ENCODE measurements around a stretch of chr7.

GRCh38 chr7:12687175-12687529, 281 bp upstream of the ARL4A start:
- RRBS, result 2% methylated on average over 16 of the region's 35 CpGs

- RRBS, result no CpG with 5 or more reads among the region's 8 CpGs
Measured at GRCh38 chr7:12771468-12772044, 84.1 kb downstream of the ARL4A start.

DNA sequence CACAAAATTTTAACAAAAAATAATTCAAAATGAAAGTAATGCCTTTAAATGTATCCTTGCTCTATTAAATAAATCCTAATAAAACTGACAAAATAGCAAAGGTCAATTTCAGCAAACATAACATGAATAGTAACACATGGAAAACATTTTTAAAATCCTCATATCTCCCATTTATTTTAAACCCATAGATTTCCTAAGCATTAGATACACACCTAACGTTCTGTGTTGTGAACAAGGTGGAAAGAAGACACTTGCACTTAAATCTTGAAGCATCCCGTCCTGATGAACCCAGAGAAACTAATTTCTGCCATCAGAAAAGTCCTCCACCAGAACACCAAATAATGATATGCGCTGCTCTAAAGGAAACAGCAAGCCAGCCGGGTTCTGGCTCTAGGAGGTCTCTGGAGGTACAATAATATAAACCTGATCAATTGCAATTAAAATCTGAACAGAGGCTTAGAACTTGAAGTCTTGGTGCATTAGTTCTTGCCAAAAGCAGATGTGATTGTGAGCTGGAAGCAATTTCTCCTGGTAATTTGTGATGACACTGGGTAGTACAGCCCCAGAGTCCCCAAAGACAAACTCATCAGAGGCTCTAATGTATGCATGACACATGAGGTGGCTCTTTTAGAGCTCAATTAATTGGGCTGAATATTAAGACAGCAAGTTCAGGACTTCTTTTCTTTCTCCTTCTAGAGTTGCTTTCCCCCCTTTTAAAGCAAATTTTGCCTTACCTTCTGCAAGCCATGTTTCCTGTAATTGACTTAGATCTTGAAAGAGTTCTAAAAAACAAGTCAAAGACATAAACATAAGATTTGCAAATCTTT, 3.3 kb downstream of the ETV1 start:
- RRBS, result no CpG with 5 or more reads among the region's 4 CpGs

DNA sequence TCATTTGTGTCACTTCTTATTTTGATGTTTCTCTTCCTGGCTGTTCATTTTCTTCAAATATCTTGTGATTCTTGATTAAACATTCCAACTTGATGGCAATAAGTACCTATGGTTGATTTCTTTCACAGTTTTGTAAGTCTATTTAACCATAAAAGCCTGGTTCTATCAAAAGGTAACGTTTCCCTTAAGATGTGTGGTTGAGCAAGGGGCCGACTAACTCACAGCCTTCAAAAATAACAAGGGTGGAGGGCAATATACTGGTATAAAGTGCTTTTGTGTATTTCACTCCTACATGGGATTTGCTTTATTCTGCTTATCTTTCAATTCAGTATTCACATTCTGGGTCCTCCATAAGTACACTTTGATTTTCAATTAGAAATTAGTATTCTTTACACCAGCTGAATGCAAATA, 121.6 kb downstream of the DGKB start:
- RRBS, result no CpG with 5 or more reads among the region's 2 CpGs

GRCh38 chr7:16067664-16068196, 353.6 kb downstream of the CRPPA start:
- RRBS, result no CpG with 5 or more reads among the region's 8 CpGs

- RRBS, result no CpG with 5 or more reads among the region's 7 CpGs
Measured at GRCh38 chr7:16261480-16262232, 159.7 kb downstream of the CRPPA start.

DNA sequence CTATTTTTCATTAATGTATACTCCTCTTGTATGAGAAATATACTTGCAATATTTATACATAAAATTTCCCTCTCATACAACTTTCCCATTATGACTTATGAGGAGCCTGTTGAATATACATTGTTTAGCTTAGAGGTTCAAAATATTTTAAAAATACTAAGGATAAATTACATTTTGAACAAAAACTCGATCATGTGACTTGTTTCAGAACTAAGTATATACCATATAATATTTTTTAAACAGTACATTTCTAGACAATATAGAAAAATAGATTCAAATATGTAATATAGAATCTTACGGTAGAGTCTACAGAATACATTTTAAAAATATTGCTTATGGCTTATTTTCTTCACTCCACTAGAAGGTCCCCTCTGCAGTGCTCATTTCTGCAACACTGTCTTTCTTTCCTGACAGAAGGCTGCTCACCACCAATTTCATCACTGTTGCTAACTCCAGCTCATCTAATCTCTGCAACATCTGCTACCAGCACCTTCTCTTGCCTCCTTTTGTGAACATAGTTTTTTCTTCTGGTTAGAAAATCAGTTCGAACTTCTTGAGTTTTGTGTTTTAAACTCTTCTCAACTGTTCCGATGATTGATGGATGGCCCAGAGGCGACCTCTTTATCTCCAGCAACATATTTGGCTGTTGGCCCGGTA, 152.8 kb downstream of the CRPPA start:
- RRBS, result no CpG with 5 or more reads among the region's 6 CpGs

- RRBS, result no CpG with 5 or more reads among the region's 3 CpGs
Measured at GRCh38 chr7:16929920-16930193, 48.1 kb upstream of the AGR3 start.

- RRBS, result no CpG with 5 or more reads among the region's 4 CpGs
Measured at GRCh38 chr7:17033255-17033594, 151.4 kb upstream of the AGR3 start.

DNA sequence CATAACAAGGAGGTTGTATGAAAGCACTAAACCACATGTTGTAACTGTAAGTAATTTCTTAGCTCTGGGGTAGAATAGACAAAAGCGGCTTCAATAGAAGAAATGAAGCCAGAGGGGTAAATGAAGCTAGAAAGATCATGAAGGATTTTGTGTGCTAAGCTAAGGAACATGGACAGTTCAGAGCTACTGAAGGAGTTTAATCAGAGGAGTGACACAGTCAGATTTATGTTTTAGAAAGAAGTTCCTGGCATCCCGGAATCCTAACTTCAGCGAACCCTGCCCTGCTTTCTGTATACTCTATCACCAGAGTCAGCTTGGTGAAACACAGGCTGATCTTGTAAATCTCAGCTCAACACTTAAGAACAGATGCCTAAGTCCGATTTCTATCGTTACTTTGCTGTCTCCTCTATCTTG, 9.0 kb downstream of the AHR start:
- RRBS, result no CpG with 5 or more reads among the region's 5 CpGs

- RRBS, result no CpG with 5 or more reads among the region's 2 CpGs
Measured at GRCh38 chr7:17307927-17308071, 9.3 kb downstream of the AHR start.

DNA sequence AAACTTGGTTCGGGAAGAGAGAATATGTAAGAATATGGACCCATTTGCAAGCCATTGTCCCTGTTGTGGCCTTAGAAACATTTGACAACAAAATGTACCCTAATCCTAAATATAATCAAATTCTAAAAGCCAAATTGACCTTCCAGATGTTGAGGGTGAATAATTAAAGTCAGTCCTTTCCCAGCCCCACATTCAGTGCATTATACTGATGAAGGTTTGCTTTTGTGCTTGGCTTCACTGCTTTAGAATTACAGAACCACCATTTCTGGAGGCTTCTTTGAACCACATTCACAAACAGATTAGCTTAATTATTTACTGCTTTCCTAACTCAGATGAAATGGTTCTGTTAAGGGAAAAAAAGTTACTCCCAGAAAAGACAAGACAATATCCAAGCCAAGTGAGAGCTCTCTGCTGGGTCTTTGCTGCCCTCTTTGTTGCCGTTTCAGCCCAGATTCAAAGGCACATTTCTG, 188.8 kb downstream of the AHR start:
- RRBS, result no CpG with 5 or more reads among the region's 2 CpGs

- RRBS, result no CpG with 5 or more reads among the region's 4 CpGs
Measured at GRCh38 chr7:17498212-17498687, 199.8 kb downstream of the AHR start.

- RRBS, result no CpG with 5 or more reads among the region's 2 CpGs
Measured at GRCh38 chr7:17523725-17524321, 225.4 kb downstream of the AHR start.

- RRBS, result no CpG with 5 or more reads among the region's 2 CpGs
Measured at GRCh38 chr7:17558588-17559171, 260.2 kb downstream of the AHR start.

DNA sequence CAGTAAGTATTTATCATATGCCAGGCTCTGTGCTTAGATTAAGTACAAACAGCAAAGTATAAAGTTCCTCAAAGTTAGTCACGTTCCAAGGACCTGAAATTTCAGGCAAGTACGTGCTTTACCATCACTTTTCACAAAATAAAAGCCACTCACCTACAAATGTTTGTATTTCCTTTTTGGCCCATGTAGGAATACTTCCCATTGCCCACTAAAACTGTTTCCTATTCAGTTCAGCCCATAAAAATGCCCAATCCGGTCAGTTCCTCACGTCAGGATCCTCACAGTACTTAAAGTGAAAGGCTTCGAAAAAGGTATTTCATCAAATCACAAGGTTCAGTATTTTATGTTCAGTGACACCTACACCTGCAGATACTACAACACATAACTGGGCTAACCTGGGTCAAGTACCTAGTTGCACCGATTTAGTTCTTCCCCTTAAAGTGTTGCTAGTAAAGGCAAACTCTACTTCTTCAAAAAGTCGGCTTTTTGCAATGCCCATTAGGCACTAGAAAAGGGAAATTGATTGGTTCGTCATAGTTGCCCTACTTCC, 1.2 kb downstream of the SNX13 start:
- RRBS, result no CpG with 5 or more reads among the region's 8 CpGs

DNA sequence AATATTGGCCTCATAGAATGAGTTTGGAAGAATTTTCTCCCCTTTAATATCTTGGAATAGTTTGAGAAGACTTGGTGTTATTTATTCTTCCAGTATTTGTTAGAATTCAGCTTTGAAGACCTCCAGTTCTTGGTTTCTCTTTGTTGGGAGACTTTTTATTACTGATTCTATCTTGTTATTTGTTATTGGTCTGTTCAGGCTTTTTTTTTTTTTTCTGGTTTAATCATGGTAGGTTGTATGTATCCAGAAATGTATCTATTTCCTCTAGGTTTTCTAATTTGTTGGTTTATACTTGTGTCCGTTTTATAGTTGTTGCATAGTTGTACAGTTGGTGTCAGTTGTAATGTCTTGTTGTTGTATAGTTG, 206.5 kb downstream of the TWIST1 start:
- RRBS, result no CpG with 5 or more reads among the region's 1 CpG

DNA sequence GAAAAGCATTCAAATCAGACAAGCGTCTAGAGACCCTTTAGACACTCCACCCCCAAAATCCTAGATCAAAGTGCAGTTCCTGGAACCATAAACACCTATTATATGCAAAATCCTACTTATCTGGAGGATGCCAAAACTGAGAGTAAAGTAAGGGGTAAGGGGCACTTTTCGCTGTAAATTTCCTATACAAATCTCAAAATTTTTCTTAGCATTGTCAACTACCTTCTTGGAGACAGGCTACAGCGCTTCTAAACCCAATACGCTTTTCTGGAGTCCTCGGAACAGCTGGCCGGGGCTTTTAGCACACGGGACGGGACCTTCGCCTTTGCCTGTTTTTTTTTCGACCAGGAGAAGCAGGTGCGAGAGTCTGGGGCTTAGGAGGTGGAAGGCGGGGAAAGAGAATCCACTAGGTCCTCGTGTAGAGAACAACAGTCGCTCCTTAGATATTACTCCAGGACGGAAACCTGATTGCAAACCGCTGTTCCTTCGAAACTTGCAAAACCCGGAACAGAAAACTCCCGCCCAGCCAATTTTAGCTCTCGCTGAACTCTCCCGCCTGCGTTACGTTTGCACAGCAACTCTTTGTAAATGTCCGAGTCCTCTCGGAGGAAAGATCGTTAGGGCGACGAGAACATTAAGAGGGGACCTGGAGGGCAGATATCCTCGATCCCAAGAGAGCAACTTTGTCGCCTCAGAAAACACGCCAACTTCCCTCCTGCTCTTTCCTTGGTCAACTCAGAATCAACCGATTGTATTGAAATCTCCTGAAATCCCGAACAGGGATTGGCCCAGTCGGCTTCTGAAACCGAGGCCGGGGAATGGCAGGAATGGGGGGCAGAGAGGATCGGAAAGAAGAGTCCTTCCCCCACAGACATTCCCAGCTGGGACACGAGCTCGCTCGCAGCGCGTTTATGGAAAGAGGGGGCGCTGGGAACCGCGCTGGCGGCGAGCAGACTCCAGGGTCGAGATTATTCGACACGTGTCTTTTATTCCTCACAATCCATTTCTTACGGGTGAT, 10.1 kb downstream of the TWIST1 start:
- RRBS, result no CpG with 5 or more reads among the region's 51 CpGs